ENCODE measurements around a stretch of chr2.

GRCh38 chr2:241803186-241804403, 5.4 kb upstream of the NEU4 start:
- PRO-cap, result bidirectional peak, plus-strand start at chr2:241803937, minus-strand start at chr2:241803826

- PRO-cap, result no peak
These were observed 1.0 kb upstream of the NEU4 start for GRCh38 chr2:241807997-241808381.

GRCh38 chr2:241809930-241810358, 951 bp downstream of the NEU4 start:
- PRO-cap, result no peak

DNA sequence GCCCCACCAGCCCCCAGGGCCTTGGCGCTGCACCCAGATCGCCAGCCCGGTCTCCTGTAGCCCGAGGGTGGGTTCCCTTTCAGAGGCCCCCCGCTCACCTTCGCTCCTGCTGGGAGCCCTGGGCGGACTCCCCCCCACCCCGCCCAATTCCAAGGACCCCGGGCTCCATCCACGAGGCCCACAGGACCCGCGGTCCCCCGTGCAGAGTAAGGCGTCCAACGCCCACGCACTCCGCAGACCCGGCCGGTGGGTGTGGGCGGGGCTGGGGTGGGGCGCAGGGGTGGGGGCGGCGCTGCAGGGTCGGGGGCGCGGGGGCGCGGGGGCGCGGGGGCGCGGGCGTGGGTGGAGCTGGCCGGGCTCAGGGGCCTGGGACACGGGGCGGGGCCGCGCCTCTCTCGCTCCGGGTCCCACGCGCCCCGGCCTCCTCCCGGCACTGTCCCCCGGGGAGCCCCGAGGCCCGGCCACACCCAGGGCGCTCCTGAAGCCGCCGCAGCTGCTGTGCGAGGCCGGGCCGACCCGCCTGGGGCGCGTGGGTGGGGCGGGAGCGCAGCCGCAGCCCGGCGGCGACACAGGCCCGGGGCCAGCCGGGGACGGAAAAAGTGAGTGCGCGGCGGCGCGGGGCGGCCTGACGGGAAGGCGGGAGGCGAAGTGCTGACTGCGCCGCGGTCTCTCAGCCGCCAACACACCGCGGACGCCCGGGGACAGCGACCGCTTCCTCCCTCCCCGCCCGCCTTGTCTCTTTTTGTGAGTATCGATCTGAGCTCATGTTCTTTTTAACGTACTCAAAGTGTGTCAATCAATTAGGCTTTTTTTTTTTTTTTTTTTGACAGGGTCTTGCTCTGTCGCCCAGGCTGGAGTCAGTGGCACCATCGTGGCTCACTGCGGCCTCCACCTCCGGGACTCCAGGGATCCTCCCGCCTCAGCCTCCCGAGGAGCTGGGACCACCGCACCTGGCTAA, 14.7 kb downstream of the PDCD1 start:
- PRO-cap, result bidirectional peak, plus-strand start at position 623 of the sequence, minus-strand start at position 529 of the sequence; unidirectional peak, minus-strand start at position 729 of the sequence

- PRO-cap, result no peak
These were observed 2.2 kb upstream of the RTP5 start for GRCh38 chr2:241867255-241867773.

- PRO-cap, result no peak
These were observed 9.5 kb downstream of the FAM240C start for GRCh38 chr2:241890604-241891287.

DNA sequence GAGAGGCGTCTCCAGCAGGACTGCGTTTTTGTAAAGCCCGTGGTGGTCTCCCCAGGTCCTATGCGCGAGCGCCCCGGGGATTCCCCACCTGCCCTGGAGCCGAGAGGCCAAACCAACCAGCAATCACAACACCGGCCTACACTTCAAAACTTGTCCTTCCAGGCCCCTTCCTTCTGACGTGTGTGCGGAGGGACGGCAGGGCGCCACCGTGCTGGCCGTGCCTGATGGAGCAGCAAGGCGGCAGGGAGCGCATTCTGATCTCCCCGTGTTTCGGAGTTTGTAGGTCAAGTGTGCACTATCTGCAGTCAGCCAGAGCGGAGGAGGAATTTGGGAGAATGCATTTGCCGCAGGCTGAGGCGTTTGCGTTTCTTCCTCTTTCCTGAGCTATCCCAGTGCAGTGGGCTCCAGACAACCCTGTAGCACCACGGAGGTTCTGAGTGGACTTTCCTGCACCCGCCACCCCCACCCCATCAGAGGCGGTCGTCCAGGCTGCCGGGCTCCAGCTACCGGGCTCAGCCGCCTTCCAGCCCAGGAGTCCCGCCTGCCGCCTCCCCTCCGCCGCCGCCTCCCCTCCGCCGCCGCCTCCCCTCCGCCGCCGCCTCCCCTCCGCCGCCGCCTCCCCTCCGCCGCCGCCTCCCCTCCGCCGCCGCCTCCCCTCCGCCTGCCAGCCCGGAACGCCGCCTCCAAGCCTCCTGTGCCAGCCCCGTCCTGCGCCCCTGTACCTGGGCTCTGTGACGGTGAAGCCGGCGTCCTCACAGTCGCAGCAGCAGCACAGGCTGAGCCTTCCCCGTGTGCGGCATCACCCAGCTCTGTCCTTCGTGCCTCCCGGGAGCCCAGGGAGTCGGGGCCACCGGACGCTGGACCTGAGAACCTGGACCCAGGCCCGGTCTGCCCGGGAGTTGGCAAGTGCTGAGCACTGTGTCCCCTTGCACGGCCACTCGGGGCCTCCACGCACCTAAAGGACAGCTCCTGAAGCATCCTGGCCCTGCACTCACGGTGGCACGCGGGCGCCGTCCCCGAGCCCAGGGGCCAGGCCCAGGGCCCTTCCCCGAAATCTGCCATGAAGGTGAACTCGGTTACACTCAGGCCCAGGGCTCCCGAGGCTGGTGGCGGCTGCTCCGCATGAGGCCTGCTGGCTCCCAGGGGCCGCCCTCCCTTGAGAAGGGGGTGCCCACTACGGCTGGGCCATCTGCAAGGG, 1.9 kb upstream of the FAM240C start:
- PRO-cap, result no peak

DNA sequence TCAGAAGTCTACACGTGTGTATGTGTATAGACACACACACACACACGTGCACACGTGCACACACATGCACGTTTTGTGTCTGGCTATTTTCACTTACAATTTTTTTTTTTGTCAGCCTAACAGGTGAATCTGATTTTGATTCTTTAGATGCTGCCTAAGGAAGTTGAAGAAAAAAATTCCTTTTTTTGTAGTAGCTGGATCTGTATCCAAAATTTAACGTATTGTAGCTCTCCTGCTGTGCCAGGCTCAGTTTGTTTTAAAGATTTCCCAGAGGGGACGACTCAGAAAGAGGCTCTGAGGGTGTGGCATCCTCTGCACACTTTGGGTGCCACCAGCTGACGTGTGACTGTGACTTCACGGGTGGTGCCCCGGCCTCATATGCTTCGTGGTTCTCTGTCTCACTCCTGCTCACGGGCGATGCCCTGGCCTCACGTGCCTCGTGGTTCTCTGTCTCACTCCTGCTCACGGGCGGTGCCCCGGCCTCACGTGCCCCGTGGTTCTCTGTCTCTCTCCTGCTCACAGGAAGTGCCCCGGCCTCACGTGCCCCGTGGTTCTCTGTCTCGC, 84.7 kb upstream of the FAM240C start:
- PRO-cap, result no peak

DNA sequence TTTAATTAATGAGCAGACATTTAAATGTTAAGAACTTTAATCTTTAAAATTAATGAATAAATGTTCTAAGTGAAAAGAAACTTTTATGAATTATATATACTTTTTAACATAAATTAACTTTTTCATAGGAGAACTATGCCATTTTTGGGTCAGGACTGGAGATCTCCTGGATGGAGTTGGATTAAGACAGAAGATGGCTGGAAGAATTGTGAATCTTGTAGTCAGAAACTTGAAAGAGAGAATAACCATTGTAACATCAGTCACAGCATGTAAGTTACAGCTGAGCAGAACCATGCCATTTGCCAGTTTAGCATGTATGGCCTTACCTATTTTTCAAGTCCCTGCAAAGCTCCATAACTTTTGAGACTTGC, 194.5 kb upstream of the FAM240C start:
- PRO-cap, result no peak